HGPS cell (cell line): ENCODE data around the genes TOMM20L, CCDC175 and RTN1.

GRCh38 chr14:55580682-55581644 is 956 bp downstream of the KTN1 start:
- RRBS: 2% methylated on average over 19 of the region's 58 CpGs

GRCh38 chr14:55864916-55865253 is 253.3 kb upstream of the PELI2 start:
- RRBS: 78% methylated on average over 2 of the region's 10 CpGs

GRCh38 chr14:55925952-55926310 is 192.3 kb upstream of the PELI2 start:
- RRBS: no CpG with 5 or more reads among the region's 6 CpGs

GRCh38 chr14:56134837-56135474 is 16.7 kb downstream of the PELI2 start:
- RRBS: no CpG with 5 or more reads among the region's 7 CpGs

GRCh38 chr14:56209525-56210430 is 91.6 kb downstream of the PELI2 start:
- RRBS: no CpG with 5 or more reads among the region's 9 CpGs

- RRBS: no CpG with 5 or more reads among the region's 4 CpGs
Observed at GRCh38 chr14:56252277-56252883, 134.2 kb downstream of the PELI2 start.

GRCh38 chr14:57268101-57268320 is 694 bp downstream of the EXOC5 start:
- RRBS: 7% methylated on average over 1 of the region's 8 CpGs

- RRBS: no CpG with 5 or more reads among the region's 7 CpGs
Observed at GRCh38 chr14:58287326-58288480, 10.7 kb upstream of the ARID4A start.

- RRBS: no CpG with 5 or more reads among the region's 6 CpGs
Observed at GRCh38 chr14:58331046-58331550, 32.7 kb downstream of the ARID4A start.

GRCh38 chr14:58362756-58363025 is 33.0 kb upstream of the TOMM20L start:
- RRBS: no CpG with 5 or more reads among the region's 5 CpGs

- RRBS: 6% methylated on average over 27 of the region's 99 CpGs
Observed at GRCh38 chr14:58395607-58396853, at the start of gene TOMM20L. TOMM20L (plus strand) TSS chr14:58395930.

DNA sequence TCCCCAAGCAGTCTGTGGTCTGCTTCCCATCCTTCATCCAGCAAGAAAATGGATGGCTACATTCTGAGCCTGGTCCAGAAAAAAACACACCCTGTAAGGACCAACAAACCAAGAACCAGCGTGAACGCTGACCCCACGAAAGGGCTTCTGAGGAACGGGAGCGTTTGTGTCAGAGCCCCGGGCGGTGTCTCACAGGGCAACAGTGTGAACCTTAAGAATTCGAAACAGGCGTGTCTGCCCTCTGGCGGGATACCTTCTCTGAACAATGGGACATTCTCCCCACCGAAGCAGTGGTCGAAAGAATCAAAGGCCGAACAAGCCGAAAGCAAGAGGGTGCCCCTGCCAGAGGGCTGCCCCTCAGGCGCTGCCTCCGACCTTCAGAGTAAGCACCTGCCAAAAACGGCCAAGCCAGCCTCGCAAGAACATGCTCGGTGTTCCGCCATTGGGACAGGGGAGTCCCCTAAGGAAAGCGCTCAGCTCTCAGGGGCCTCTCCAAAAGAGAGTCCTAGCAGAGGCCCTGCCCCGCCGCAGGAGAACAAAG is 7.9 kb downstream of the DACT1 start:
- RRBS: no CpG with 5 or more reads among the region's 23 CpGs

GRCh38 chr14:58765271-58765853 is 127.6 kb downstream of the DACT1 start:
- RRBS: no CpG with 5 or more reads among the region's 12 CpGs

DNA sequence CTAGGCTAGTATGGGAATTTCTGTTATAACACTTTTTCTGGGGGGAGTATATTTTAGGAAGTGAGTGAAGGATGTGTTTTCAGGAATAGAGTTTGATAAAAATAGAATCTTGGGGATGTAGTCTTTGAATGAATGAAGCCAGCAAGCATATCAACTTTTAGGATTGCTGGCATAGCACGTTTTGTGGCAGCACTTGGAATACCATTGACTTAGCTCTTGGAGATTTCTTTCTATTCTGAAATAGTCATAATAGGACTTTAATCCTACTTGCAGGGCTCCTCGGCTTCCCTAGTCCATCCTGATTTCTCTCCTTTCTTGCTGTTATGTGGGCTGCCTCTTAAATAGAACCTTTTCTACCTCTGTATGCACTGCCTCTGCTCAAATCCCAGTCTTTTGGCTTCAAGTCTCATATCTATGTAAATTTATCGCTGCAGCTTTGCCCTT is 141.7 kb downstream of the DACT1 start:
- RRBS: no CpG with 5 or more reads among the region's 3 CpGs

GRCh38 chr14:59197674-59198208 is 9.3 kb downstream of the DAAM1 start:
- RRBS: no CpG with 5 or more reads among the region's 4 CpGs

DNA sequence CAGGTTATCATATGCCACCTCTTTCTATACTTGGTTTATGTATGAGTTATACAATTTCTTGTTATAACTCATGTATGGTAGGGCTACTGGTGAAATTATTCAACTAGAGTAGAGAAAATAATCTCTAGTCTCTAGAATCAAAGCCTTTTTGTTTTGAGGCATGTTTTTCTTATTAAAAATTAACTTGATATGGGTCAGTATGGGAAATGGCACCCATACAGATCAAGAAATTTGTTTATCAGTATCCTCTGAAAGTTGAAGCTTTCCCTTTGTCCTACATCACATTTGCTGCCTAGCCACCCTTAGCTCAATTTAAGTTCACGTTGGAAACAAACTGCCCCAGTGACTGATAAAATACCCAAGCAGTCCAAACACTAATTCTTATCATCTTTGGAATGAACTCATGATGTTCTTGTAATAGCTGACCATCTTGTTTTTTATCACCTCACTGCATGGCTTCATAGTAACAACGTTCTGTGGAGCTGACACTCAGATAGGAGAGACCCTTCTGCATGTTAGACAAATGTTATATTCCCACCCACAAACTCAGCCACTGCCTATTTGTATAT is 93.5 kb downstream of the GPR135 start:
- RRBS: no CpG with 5 or more reads among the region's 2 CpGs

- RRBS: no CpG with 5 or more reads among the region's 38 CpGs
Observed at GRCh38 chr14:59576133-59576936, at the start of gene CCDC175. CCDC175 (minus strand) TSS chr14:59576812.

GRCh38 chr14:59870208-59871297 is at the start of gene RTN1:
RTN1 (minus strand) TSS chr14:59870776.
- RRBS: 2% methylated on average over 22 of the region's 95 CpGs

- RRBS: no CpG with 5 or more reads among the region's 5 CpGs
Observed at GRCh38 chr14:60174614-60174882, 9.3 kb upstream of the DHRS7 start.

DNA sequence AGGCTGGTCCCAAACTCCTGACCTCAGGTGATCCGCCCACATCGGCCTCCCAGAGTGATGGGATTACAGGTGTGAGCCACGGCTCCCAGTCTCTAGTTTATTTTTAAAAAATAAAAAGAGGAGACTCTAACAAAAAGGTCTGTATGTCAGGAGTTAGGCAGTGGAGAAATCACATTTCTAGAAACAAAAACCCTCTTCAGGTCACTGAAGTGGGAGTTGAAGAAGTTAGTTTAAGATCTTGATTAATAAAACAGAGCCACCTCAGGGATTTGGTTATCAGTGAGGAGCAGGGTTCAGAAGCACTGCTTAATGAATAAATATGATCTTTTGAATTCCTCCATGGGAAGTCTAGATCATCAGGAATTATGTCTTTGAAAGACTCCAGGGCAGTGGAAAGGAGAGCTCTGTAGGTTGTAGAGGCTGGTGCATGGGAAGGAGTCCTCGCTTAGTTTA is 29.7 kb upstream of the DHRS7 start:
- RRBS: no CpG with 5 or more reads among the region's 4 CpGs